Anterior vena cava (tissue), 1 donor: ENCODE data around the genes OTUD7A, GOLGA8B and AQR.

GRCh38 chr15:31355938-31356472 is 29.4 kb downstream of the KLF13 start:
- PRO-cap, result no peak

- PRO-cap, result bidirectional peak, plus-strand start at chr15:31366123, minus-strand start at chr15:31366028
Observed at GRCh38 chr15:31365458-31366247, 39.0 kb downstream of the KLF13 start.

DNA sequence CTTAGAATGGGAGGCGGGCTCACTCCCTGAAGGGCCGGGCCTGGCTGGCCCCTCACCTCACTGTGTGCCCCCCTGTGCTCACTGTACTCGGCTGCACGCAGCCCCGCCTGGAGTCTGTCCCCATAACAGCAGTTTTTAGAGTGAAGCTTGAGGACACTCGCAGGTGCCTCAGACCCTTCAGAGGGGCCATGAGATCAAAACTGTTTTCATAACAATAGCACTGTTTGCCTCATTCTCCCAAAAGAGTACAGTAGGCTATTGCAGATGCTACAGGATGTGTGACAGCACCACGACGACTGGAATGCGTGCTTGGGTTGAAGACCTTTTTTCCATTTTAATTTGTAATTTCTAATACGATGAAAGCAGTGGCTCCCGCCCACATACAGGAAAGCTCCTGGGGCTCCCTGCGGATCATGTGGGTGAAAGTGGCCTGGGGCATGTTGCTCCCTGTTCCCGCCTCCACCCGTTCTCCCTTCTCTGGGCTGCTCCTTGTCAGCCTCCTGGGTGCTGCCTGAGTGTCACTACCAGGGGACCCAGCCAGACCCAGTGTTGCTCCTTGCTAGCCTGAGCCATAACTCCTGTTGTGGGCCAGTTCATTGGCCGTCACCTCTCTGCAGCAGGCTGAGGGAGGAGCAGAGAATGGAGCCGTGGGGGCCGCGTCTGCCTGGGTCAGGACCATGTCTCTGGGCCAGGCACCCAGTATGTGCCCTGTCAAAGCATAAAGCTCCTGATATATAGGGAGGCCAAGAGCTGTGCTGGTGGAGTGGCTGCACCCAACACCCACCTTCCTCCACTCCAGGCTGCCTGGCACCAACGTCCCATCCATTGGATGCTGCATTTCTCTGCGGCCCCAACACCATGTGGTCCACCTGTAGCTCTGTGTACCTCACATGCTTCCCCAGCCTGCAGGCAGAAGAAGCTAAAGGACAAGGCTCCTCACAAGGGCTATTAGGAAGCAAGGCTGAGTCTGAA is 40.3 kb downstream of the KLF13 start:
- PRO-cap, result no peak

DNA sequence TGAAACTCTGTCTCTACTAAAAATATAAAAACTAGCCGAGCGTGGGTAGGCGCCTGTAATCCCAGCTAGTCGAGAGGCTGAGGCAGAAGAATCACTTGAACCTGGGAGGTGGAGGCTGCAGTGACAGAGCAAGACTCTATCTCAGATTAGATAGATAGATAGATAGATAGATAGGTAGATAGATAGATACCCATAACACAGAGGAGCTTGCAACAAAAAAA is 41.9 kb downstream of the KLF13 start:
- PRO-cap, result no peak

DNA sequence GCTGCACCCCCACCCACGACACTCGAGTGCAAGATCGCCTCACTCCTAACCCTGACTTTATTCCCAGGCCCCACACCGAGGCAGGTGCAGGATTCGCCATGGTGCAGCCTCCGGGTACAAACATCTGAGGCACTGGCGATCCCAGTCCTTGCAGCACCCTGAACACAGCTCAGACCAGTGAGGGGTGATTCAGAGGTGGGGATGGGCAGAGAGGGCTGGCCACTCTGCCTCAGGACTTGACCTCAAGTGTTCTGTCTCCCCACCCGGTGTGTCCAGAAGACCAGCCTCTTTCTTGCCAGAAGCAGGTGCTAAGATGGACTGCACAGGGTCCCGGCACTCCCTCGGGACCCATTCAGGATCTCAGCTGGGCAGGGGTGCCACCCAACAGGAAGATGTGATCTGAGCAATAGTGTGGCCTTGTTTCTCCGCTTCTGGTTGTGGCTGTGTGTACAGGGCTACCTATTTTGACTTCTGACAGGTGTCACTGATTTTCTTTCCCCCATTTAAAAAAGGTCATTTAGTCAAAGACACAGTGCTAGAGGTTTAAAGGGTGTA is 49.3 kb downstream of the KLF13 start:
- PRO-cap, result no peak

DNA sequence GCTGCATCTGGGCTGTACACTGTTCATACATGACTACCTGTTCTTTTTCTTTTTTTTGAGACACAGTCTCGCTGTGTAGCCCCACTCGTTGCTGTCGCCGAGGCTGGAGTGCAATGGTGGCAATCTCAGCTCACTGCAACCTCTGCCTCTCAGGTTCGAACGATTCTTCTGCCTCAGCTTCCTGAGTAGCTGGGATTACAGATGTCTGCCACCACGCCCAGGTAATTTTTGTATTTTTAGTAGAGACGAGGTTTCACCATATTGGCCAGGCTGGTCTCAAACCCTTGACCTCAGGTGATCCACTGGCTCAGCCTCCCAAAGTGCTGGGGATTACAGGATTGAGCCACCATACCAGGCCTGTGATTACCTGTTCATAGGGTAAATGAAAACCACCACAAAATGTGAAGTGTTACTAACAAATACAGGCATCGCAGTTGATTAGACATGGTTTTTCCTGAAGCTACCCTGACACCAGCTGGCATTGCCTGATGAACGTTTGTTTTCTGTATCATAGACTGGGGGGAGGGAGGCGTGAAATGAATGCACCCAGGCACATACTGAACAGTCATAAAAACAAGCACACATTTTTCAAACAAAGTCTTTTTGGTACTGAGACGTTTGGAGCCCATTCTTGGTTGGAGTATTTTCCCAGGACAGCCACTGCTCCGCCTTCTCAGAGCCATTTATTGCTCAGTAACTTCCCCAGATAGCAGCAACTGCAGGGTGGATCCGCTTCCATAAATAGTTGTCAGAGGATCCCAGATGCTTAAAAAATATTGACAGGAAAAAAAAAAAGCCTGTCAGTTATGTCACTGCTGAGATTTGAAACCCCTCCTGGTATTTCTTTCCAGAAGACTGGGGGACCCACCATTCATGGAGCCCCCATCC is 52.3 kb downstream of the KLF13 start:
- PRO-cap, result no peak

- PRO-cap, result no peak
Observed at GRCh38 chr15:31383318-31383675, 56.7 kb downstream of the KLF13 start.

GRCh38 chr15:31447999-31448455 is 121.4 kb downstream of the KLF13 start:
- PRO-cap, result no peak

- PRO-cap, result no peak
Observed at GRCh38 chr15:31488365-31489397, 162.0 kb downstream of the KLF13 start.

DNA sequence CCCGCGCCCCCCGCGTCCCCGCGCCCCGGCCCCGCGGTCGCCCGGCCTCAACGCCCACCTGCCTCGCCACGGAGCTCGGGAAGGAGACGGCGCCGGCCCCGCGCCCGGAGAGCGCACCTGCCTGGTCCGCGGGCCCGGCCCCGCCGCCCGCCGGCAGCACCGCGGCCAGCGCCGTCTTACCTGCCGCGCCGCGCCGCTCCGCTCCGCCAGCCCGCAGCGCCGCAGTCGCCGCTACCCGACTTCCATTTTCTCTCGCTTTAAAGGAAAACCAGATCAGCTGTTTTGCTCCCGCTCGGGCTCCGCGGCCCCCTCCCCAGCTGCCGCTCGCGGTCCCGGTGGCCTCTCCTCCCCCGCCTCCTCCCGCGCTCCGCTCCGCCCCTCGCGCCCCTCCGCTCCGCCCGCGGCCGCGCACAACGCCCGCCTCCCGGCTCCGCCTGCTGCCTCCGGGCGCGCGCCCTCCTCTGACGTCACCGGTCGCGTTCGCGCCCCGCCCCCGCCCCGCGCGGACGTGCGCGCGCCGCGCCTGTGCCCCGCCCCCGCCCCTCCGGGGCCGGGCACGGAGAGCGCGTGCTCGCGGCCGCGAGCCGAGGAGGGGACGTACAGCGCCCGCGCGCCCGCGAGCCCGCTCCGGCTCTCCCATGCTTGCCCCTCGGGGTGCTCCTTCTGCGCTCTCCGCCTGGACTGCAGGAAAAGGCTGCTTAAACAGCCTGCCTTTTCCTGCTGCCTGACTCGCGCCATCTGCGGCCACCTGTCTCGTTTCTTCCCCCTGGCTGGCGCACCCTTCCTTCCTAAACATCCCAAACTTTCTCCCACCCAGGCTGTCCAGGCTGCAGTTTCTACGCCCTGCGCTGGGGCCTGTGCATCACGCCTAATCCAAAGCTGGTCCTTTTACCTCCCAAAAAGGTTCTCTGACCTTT is at the start of gene OTUD7A:
OTUD7A (minus strand) TSS at position 347 of the 917 bp plus-strand sequence.
- PRO-cap, result bidirectional peak, plus-strand start at position 582 of the sequence, minus-strand start at position 362 of the sequence

DNA sequence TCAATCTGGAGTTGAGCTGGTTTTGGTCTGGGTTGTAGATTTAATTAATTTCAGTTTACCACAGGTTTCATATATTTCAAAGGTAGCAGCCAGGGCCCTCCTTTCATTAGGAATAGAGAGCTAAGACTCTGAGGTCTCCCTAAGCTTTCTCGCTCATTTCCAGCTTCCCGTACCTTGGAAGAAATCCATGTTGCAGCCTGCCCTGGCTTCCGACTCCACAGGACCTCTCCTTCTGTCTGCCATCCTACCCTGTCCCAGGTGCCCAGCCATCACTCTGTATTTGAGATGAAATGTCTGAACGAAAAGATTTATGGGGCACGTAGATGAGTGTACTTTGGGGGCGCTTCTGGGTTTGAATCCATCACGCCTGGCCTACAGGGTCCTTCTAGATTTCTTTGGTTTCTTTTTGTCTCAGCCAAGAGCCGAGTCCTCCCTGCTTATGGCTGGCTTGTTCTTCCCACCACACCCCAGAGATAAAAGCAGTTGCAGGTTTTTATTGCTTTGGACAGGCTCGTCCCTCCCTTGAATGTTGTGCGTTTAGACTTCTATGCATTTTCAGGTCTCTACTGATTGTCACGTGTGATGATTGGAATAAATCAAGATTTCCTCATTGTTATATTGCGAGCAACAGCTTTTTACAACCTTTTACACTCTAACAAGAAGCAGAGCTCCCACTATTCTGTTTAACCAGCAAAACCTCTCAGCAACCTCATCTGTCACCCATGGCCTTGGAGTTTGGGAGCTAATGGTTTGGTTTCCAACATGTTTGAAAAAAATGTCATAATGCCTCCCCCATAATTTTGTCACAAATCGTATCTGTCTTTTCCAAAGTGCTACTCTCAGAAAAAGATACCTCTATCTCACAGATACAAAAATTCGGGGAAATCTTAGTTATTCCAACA is 55.1 kb upstream of the OTUD7A start:
- PRO-cap, result no peak

- PRO-cap, result no peak
Observed at GRCh38 chr15:32732628-32733891, 15.3 kb downstream of the GREM1 start.

GRCh38 chr15:32818493-32819766 is 101.1 kb downstream of the GREM1 start:
- PRO-cap, result unidirectional peak, plus-strand start at chr15:32819098

DNA sequence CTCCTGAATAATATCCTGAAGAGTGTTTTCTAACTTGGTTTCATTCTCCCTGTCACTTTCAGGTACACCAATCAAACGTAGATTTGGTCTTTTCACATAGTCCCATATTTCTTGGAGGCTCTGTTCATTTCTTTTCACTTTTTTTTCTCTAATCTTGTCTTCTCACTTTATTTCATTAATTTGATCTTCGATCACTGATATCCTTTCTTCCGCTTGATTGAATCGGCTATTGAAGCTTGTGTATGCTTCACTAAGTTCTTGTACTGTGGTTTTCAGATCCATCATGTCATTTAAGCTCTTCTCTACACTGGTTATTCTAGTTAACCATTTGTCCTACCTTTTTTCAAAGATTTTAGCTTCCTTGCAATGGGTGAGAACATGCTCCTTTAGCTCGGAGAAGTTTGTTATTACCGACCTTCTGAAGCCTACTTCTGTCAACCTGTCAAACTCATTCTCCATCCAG is 46.0 kb downstream of the SLC12A6 start:
- PRO-cap, result no peak

DNA sequence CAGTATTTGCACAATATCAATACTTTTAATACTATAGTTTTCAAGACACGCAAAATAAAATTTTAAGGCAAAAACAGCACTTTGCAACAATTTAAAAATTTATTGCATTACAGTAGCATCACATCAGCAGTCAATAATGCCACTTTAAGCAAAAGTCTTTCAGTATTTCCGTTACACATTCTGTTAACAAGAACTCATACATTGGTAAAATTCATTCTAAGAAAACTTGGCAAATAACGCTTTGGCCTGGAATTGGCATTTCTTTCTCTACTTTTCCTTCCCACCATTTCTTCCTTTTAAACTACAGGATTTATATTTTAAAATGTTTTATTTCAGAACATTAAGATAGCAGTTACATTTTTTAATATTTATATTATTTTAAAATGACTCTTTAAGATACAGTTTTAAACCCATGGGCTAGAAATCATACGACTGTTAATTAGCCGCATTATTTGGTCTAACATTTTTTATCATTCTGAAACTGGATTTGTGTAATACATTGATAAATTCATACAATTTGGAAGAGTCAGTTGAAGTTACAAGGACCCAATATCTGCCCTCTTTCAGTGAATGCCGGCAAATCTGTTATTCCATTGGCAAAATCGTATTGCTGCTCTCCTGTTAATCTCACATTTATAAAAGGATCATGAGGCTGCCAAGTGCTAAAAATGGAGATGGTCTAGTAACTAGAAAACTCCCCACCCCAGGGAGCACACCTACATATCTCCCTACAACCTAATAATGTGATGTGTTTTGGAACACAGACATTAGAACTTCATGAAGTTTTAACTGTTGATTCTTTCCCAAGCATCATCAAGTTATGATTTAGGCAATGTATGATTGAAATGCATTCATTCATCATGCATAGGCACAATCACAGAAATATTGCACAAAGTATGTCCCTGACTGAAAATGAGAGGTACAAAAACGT is 12.3 kb upstream of the LPCAT4 start:
- PRO-cap, result no peak

DNA sequence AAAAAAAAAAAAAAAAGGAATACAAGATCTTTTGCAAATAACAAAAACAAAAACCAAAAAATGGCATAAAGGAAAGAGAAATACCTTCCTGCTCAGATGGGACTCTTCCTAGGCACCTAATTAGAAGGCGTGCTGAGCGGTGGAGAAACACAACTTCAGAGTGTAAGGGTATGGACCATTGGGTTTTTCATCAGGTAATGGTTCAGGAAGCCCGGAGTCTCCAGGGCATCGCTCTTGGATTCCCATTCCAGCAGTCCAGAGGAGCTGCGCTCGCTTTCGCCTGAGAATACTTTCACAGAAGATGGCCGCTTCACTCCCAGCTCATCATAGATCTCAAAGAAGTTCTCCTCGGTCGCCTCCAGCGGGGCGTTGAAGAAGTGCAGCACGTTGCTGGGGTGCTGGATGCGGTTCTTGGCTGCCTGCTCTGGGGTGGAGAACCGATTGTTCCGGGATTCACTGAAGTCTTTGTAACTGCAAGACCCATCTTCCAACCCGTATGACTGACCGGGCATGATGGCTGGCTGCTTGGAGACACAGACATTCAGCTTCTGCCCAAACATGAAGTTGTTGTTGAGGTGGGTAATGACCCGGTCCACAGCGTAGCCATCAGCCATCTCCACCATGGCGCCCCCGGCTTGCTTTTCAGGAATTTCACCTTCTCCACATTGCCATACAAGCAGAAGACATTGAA is 51.4 kb upstream of the GOLGA8A start:
- PRO-cap, result no peak

DNA sequence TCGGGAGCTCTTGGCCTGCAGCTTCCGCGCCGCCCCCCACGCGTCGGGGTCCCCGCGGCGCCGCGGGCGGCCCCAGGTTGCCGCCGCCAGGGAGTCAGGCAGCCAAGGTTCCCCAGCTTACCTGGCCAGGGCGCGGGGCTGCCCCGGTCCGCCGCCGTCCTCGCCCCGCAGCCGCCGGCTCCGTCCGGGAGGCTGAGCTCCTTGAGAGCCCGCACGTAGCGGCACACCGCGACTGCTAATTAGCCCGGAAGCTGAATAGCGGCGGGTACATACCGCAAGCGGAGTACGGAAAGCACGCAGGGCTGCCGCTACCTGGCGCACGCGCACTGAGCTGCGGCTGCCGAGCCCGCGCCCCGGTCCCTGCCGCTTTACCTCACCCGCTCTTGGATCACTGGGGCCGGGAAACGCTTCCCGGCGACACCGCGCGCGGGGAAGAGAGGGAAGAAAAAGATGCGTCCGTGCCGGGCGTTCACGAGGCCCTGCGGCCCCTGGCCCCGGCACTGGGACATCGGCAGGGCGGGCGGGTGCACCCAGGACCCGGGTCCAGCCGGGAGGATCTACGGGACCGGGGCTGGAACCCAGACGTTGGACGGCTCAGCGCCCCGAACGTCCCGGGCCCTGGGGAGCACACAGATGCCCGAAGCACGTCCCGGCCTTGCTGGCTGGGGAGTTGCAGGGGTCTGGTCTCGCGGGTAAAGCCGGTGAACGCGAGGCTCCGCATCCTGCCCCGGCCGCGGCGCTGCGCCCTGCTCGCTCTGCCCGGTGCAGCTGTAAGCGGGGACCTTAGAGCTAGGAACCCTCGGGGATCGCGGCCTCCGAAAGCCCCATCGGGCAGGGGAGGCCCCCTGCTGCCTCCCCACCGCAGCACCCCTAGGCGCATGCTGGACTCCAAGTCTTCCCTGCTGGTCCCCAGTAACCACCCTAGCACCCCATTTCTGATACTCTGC is at the start of gene GOLGA8B:
GOLGA8B (minus strand) TSS at position 257 of the 947 bp plus-strand sequence.
- PRO-cap, result unidirectional peak, minus-strand start at position 241 of the sequence

DNA sequence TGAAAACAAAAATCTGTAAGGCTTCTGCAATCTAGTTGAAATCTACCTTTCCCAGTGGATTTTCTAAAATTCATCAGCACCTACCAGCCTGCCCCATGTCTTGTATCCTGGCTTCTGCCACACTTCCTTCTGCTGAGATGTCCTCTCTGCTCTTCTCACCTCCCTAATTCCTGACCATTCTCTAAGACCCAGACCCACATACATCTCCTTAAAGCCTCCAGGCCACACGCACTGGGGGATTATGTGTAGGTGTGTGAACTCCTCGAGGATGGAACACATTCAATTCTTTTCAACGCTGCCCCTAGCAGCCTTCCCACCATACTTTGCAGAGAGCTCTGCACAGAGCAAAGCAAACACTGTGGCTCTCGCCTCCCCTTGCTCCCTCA is 6.2 kb downstream of the ACTC1 start:
- PRO-cap, result no peak

DNA sequence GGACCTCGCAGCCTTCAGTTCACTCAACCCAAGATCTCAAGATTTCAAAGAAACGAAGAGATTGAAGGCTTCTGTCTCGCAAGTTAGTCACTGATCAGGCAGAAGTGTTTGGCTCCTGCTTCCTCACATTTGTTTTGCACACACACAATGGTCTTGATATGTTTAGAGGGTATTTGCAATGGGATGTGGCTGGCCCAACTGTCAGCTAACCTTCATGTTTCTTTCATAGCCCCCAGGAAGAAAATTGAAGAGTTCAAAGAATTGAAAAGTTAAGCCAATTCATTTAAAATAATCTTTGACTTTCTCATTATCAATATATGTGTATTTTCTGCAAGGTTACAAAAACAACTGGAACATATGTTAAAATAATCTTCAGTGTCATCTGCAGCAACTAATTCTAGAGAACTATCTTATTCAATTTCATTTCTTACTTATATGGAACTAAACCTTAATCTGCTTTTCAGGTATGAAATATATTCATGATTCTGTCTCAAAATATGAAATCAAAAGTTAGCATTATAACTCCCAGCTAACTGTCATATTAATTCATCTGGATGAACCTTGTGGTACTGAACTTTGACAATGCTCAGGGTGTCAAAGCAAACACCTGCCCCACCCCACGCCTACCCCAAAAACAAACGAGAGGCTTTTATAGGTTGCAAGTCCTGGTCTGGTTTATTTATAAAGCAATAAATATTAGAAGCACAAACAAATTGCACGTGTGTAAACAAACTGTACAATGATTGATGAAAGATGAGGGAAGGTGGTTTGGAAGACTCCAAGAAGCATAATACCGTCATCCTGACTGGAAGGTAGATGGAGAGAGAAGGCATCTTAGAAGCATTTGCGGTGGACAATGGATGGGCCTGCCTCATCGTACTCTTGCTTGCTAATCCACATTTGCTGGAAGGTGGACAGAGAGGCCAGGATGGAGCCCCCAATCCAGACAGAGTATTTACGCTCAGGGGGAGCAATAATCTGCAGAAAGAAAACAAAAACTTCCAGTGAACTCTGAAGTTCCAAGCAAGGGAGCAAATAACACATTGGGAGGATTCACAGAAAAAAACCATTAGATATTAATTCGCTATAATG is 5.4 kb downstream of the ACTC1 start:
- PRO-cap, result no peak

DNA sequence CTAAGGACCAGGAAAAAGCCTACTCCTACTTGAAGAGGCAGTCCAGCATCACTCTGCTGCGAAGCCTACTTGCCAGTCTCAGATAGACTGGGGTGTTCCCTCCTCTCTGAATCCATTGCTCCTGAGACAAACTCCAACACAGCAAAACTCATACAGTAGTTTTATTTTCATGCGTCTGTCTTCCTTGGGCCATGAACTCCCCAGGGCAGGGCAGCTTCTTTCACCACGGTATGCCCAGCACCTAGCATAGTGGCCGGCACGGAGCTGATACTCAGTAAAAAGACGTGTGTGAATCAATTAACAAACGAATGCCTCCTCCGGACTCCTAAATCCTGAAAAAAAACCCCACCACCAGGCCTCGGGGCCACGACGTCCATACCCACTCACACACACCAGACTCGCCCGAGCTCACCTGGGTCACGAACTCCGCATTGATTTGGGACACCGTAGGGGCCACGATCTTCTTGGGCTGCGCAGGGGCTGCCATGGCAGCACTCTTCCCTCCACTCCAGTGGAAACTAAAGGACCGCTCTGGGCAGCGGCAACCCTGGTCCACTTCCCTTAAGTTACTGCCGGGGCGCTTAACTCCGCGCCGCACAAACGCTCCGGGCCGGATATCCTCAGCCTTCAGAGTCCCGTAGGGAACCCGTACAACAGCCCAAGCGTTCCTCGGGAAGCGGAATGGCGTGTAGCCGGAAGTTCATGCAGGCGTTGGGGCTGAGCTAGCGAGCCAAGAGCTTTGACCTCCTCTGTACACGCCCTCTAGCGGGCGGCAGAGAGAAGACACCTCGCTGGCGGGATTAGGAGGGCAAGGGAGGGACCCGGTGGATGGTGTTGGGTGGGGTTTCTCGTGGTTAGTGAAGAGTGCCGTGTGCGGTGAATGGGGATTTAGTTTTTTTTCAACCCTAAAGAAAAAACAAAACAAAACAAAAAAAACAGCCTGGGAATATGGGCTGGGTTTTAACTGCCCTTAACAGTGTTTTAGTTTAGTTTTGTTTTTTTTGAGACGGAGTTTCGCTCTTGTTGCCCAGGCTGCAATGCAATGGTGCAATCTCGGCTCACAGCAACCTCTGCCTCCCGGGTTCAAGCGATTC is at the start of gene AQR:
AQR (minus strand) TSS at position 616 of the 1,094 bp plus-strand sequence.
- PRO-cap, result bidirectional peak, plus-strand start at position 765 of the sequence, minus-strand start at position 624 of the sequence